ENCODE measurements around a stretch of chr20.

- RRBS = no CpG with 5 or more reads among the region's 9 CpGs
Measured at GRCh38 chr20:64069750-64070176, 6.8 kb downstream of the TCEA2 start.

- RRBS = no CpG with 5 or more reads among the region's 29 CpGs
Measured at GRCh38 chr20:64080237-64081005, 539 bp downstream of the OPRL1 start.

DNA sequence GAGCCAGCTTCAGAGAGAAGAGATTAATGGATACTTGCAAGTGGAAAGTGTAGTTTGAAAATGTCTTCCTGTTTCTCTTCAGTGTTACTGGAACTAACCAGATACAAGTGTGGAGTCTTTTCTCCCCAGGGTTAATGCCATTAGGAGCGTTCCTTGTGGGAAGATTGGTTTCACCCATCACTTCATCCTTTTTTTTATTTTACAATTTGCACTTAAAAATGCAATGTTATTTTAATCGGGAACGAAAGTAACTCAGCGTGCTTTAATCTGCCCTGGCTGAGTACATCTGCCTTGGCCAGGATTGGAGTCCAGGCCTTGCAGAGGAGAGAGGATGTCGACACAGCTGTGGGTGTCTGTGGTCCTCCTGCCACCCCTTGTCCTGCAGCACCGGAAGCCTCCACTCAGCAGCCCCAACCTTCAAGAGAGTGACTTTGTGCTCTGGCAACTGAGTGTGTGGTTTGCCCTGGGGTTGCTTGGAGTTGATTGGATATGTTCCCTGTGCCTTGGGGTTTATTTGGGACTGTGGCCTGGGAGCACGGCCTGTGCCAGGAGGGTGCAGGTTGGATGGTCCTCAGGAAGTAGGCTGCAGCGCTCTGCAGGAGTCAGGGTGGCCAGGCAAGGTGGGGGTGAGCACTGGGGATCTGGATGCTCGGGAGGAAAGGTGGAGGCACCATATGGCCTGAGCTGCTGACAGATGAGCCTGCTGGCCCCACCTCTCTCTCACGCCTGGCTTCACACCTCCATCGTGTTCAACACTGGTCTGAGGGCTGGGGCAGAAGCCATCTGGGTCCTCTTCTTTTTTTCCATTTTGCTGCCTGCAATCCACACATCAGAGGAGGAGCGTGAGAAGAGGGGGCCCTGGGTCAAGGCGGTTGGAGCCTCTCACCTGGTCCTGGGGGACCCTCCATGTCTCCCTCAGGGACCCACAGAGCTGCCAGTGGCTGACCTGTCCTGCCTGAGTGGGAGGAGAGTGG is 4.3 kb downstream of the MYT1 start:
- RRBS = no CpG with 5 or more reads among the region's 13 CpGs